ENCODE data around the gene NPY.

DNA sequence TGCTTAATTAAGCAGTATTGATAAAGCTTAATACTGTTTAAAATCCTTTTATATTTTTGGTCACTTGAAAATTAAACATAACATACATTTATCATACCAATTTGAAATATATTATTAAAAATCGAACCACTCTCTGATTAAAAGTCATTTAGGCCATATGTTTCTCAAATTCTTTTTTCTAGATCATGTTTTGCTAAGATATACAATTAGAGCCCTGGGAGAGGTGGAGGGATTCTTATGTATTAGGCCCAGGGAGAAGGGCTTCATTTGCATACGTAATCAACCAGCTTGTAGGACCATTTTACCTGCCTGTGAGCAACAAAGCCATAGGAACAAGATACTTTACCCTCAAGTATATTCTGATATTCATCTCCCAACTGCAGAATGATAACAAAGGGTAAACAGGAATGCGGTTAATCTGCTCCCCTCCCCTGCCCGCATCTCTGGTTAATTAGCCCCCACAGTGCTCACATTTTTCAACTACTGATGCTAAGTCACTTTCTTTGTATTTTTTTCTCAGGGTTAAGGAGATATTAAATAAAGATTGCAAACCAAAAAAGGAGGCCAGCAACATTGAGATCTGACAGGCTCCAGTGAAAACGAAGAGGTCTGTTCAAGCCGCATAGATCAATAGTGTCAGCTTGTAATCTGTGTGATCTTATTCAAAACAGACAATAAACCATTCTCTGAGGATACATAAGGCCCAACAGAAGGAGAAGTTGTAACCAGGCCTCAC lies 203.5 kb downstream of the RAPGEF5 start:
- RRBS: no CpG with 5 or more reads among the region's 6 CpGs

DNA sequence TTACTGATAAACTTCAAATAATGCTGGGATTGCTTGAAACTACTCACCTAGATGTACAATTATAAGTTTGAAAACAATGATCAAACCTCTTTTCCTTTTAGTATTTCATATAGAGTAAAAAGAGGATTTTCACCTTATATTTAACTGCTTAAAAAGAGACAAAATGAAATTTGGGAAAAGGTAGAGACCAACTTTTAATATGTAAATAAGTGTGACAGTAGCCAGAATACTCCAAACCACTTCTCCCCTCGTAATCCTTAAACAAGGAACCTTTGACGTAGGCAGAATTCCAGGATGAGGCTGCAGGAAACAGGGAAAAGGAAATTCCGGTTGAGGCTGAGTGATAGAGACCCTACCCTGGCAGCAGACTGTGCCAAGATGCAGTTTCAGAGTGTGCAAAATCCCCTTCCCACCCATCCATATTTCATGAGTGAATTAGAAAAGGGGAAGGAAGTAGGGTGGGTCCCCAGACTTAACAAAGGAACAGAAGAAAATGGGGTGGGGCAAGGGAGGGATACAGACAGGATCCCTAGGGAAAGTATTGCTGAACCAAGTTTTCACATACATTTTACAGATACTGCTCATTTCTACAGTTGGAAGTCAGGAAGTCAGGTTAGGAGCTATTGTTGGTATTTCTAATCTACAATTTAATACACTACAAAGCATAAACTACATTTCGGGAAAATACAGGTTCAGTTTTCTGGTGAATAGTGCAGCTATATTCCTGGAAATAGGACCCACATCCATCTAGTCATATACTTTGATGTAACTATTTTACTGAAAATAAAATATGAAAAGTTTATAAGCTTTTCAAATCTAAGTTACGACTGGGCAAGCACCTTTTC lies 142.9 kb downstream of the RAPGEF5 start:
- RRBS: no CpG with 5 or more reads among the region's 5 CpGs

- RRBS: no CpG with 5 or more reads among the region's 5 CpGs
These were observed 27.1 kb downstream of the RAPGEF5 start for GRCh38 chr7:22329708-22330455.

DNA sequence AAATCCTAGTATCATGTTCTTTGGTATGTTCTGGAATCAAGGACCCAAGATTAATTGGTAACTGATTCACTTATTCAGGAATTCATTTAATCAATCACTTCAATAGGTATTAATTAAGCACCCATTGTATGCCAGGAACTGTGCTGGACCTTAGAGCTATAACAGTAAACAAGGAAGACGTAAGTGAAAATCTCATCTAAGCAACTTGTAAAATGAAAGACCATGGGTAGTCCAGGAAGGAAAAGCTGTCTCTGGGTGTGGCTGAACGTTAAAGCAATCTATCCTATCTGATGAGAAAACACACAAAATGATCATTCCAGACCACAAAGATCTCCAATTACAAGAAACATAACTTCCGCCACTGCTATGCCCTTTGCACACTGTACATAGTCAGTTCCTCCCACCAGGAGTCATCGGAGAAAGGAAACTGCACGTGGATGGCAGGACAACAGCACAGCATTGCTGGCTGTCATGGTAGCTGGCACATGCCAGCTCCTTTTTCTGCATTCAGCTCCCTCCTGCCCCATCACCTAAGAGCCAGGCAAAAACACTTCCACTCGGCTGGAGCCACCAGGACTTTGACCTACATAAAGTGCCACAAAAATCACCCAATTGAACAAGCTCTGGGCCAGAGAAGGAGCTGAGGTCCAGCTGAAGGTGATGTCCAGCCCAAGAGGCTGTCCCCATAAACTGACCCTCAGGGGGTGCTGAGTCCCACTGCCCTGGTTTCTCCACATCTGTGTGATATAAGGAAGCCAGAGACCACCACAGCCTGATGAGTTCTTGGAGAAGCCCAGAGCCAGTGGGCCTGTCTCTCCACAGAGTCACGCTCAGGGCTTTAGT lies 56.5 kb downstream of the STEAP1B start:
- RRBS: no CpG with 5 or more reads among the region's 7 CpGs

GRCh38 chr7:22842712-22843437 lies 20.2 kb upstream of the TOMM7 start:
- RRBS: no CpG with 5 or more reads among the region's 9 CpGs

- RRBS: no CpG with 5 or more reads among the region's 7 CpGs
These were observed 36.4 kb upstream of the TOMM7 start for GRCh38 chr7:22858829-22859587.

GRCh38 chr7:22896917-22897301 lies 74.3 kb upstream of the TOMM7 start:
- RRBS: no CpG with 5 or more reads among the region's 5 CpGs

DNA sequence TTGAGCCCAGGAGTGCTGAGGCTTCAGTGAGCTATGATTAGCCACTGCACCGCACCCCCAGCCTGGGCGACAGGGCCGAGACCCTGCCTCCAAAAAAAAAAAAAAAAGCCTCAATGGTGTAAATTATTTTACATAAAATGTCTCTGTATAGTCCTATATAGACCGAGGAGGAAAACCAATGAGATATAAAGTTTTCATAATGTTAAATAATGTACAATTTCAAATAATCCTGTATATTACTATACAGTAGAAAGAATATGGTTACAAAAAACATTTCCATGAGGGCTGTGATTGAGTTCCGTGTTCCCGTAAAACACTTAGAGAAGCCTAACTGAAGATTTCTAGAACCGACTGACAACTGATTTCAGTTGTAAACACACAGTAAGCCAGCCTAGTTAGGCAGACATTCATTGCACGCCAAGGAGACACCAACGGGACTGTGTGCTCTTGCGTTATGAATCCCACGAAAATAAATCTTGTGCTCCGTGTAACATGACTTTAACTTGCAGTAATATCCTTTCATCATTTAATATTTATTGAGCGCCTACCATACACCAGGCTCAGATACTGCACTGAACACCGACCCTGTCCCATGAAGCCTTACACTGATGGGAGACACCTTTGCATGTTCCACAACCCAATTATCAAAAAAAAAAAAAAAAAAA lies 580 bp upstream of the KLHL7 start:
- RRBS: no CpG with 5 or more reads among the region's 14 CpGs

- RRBS: 3% methylated on average over 22 of the region's 53 CpGs
These were observed 1.2 kb downstream of the GPNMB start for GRCh38 chr7:23247541-23248344.

- RRBS: no CpG with 5 or more reads among the region's 12 CpGs
These were observed 588 bp upstream of the MALSU1 start for GRCh38 chr7:23298477-23299024.

GRCh38 chr7:23310445-23311047 lies 11.4 kb downstream of the MALSU1 start:
- RRBS: no CpG with 5 or more reads among the region's 3 CpGs

- RRBS: no CpG with 5 or more reads among the region's 13 CpGs
These were observed 1.6 kb downstream of the TRA2A start for GRCh38 chr7:23529850-23530825.

DNA sequence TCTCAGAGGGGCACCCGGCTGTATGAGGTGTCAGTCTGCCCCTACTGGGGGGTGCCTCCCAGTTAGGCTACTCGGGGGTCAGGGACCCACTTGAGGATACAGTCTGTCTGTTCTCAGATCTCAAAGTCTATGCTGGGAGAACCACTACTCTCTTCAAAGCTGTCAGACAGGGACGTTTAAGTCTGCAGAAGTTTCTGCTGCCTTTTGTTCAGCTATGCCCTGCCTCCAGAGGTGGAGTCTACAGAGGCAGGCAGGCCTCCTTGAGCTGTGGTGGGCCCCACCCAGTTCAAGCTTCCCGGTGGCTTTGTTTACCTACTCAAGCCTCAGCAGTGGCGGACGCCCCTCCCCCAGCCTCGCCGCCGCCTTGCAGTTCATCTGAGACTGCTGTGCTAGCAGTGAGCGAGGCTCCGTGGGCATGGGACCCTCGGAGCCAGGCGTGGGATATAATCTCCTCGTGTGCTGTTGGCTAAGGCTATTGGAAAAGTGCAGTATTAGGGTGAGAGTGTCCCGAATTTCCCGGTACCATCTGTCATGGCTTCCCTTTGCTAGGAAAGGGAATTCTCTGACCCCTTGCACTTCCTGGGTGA lies 12.5 kb downstream of the STK31 start:
- RRBS: no CpG with 5 or more reads among the region's 16 CpGs

DNA sequence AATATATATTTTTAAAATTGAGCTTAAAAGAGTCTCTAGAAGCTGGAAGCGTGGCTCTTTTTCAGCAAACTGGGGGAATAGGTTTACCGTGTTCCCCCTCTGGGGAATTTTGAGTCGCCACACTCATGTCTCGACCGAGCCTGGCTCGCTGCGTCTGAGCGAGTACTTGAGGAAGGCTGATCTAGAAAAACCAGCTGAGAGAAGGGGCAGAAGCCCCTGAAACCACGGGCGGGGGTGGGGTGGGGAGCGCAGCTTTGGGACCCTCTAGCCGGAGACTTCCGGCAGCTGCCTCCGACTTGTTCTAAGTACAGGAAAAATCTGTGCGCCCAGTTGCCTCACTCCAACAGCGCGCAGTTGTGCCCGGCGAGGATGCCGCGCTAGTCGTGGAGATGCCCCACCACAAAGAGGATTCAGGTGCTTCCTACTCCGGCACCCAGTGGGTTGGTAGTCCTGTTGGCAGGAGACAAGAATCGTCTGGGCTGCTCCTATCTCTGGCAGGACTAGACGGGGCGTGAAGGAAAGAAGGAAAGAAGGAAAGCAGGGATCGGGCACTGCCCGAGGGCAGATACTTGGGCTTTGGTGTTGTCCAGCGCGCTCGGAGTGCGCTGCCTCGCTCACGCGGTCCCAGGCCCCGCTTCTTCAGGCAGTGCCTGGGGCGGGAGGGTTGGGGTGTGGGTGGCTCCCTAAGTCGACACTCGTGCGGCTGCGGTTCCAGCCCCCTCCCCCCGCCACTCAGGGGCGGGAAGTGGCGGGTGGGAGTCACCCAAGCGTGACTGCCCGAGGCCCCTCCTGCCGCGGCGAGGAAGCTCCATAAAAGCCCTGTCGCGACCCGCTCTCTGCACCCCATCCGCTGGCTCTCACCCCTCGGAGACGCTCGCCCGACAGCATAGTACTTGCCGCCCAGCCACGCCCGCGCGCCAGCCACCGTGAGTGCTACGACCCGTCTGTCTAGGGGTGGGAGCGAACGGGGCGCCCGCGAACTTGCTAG lies at the start of gene NPY:
NPY (plus strand) TSS at position 841 of the 988 bp plus-strand sequence.
- RRBS: 10% methylated on average over 10 of the region's 70 CpGs

GRCh38 chr7:24572143-24572847 lies 957 bp upstream of the PALS2 start:
- RRBS: no CpG with 5 or more reads among the region's 14 CpGs

- RRBS: no CpG with 5 or more reads among the region's 1 CpG
These were observed 2.8 kb downstream of the PALS2 start for GRCh38 chr7:24576016-24576559.

- RRBS: no CpG with 5 or more reads among the region's 1 CpG
These were observed 63.7 kb downstream of the PALS2 start for GRCh38 chr7:24636968-24637360.

GRCh38 chr7:24795037-24795788 lies 37.9 kb upstream of the GSDME start:
- RRBS: 88% methylated on average over 4 of the region's 29 CpGs

DNA sequence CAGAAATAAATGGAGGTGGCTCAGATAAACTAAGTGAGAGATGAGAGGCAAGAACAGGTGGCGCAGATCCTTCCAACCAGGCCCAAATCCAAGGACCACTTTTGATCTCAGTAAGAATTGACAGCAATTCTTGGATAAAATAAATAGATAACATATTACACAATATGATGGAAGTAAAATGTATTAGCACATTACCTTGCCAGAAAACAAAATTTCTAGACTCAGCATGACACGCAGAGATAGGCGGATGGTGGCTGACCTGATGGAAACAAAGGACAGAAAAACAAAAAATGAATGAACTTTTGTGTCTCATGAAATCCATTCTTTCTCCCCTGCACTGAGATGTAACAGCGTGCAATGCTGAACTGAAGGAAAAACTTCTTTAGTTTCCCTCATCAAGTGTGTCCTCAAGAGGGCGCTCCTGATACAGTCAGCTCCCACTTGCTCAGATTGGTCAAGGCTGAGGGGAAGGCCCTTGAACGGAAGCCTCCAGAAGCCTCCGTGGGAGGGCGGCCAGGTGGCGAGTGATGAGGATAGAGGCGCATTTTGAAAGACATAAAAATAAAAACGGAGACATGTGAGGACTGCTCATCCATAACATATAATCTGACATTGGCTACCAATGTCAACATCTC lies 62.8 kb upstream of the GSDME start:
- RRBS: no CpG with 5 or more reads among the region's 11 CpGs

- RRBS: no CpG with 5 or more reads among the region's 6 CpGs
These were observed 85.4 kb upstream of the GSDME start for GRCh38 chr7:24842334-24843383.